ENCODE results near the gene DEPP1.

DNA sequence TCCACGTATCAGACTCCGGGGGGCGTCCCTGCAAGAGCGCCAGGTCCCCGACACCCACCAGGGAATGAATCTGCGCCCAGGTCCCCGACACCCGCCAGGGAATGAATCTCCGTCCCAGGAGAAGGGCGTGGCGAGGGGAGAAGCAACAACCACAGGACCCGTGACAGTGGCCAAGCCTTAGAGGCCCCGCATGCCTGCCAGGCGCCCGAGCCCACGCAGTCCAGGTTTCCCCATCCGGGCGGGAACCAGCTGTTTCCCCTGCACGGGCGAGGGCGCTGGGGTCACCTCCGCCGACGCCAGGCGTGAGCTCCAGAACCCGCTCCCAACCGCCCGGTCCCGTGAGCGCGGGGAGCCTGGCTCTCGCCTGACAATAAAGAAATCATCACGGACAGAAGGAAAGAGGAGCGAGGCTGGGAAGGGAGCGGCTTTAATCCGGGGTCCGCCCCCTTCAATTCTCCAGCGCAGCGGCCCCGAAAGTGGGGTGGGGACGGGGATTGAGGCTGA lies 29.0 kb upstream of the BMS1 start:
- PRO-cap, result no peak

GRCh38 chr10:42998492-42998691 lies 78.5 kb upstream of the RET start:
- PRO-cap, result no peak

DNA sequence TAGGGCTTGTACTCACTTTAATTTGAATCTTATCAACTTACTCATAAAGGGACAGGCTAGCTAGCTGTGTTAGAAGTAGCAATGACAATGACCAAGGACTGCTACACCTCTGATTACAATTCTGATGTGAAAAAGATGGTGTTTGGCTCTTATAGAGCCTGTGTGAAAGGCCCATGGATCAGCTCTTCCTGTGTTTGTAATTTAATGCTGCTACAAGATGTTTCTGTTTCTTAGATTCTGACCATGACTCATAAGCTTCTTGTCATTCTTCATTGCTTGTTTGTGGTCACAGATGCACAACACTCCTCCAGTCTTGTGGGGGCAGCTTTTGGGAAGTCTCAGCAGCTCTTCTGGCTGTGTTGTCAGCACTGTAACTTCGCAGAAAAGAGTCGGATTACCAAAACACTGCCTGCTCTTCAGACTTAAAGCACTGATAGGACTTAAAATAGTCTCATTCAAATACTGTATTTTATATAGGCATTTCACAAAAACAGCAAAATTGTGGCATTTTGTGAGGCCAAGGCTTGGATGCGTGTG lies 9.0 kb upstream of the CSGALNACT2 start:
- PRO-cap, result no peak

DNA sequence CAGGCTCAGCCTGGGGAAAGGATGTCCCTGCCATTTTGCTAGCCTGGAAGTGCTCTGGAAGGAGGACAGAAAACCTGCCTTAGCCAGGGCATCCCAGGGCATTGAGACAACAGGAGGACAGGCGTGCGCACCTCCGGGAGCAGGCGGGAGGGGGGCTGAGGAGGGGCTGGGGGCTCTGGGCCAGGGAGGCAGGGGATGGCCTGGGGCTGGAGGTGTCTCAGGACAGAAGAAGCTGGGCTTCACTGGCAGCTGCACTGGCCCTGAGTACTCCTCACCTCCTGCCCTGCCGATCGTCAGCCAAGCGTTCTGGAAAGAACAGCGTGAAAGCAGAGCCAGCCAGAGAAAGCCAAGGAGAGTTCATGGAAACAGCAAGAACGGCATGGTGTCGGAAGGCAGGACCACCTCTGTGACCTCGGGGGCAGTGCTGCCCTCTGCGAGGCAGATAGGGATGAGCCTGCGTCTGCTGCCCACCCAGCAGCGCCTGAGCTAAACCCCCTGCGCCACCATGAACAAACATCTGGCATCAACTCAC lies 48.2 kb upstream of the RASGEF1A start:
- PRO-cap, result no peak

GRCh38 chr10:43845948-43846942 lies 197.6 kb upstream of the ZNF32 start:
- PRO-cap, result no peak

DNA sequence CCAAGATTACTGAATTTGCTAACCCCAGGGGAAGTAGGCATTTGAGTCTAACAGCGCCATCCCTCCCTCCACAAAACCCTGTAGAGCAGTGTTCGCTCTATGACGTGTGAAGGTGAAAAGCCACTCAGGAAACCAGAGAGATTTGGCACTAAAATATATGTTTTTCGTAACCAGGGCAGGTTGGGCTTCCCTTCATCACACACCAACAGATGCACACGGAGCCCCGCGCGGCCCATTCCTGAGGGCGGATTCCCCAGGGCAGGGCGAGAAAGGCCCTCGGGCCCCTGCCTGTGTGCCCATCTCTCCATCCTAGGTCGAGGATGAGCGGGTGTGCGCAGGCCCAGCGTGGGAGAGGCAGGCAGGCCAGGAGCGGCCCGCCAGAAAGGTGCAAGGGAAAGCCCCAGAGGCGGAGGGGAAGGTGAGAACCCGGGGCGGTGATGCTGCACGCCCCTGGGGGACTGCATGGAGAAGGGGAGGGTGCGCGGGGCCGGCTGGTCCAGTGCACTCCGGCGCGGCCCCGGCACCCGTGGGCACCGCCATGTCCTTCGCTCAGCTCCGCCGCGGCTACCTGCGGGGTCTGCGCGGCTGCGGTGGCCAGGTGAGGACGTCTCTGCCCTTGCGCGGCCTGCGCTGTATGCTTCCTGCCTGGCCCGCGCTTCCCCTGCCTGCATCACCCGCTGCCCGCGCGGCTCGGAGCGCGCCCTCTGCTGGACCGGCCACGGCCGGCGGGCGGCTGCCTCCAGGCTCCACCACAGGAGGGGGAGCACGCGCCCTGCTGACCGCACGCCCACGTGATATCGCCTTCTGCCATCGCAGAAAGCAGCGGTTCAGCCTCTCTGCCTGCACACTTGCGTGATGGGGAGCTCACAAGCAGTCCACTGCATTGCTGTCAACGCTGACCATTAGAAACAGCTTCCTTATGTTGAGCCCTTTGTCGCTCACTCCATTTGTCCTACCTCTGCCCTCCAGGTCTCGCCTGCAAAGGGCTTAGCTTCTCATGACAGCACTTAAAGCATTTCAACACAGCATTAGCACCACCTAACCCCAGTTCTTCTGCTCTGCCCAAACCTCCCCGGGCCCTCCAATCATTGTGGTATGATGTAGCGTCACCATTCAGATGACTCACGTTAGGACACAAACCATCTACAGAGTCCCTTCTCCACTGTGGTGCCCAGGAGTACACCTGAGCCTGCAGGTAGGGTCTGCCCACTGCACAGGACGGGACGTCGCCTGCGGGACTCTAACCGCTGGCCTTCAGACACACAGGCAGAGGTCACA lies 74.0 kb downstream of the CXCL12 start:
- PRO-cap, result unidirectional peak, minus-strand start at position 572 of the sequence; unidirectional peak, minus-strand start at position 636 of the sequence

DNA sequence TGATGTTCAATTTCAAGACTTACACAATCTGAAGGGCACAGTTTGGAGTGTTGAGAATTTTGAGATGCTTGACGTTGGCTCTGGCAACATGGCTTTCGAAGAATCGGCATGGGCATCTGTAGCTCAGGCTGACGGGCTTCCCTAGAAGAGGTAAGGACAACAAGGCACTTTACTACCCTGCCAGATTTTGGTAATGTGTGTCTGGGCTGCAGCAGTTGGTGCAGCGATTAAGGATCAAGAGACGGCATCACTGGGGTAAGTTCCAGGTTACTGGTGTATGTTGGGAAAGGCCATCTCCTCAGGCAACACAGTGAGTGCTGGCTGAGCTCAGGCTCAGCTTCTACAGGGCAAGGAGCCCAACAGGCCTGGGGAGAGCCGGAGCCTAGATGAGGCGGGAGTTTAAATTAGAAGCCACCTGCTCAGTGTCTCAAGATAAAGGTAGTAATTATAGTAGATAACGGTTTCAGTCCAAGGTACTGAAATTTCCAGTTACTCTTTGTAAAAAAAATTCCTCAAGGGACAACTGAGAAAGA lies 4.1 kb downstream of the CXCL12 start:
- PRO-cap, result no peak

DNA sequence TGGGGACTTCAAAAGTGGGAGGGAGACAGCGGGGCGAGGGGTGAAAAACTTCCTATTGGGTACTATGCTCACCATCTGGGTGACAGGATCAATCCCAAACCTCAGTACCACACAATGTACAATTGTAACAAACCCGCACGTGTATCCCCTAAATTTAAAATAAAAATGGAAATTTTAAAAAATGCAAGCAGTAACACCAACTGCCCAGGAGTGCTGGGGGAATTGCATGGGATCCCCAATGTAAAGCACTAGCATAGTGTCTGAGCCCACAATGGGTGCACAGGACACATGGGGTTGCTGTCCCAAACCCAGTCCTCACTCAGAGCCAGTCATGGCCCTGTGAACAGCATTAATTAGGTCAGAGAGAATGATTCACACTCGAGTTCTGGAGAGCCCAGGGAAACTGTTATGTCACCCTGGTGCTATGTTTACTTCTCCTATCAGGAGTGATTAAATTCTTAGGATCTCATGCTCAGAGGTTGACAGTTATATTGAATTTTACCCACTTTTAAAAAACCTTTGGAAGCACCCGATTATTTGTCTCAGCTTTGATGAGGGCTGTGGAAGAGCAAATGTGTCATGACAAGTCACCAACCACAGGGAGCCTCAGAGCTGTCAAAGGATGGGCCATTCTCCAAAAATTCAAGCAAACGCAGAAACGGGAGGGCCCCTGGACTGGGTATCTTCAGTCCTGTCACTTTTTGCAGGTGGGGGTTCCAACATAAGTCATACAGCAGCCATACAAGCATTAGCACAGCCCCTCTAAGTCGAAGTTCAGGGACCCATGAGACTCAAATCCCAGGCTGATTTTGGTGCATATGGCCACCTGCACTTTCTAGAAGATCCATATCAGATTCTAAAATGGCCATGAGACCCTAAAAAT lies 1.3 kb upstream of the RASSF4 start:
- PRO-cap, result no peak

DNA sequence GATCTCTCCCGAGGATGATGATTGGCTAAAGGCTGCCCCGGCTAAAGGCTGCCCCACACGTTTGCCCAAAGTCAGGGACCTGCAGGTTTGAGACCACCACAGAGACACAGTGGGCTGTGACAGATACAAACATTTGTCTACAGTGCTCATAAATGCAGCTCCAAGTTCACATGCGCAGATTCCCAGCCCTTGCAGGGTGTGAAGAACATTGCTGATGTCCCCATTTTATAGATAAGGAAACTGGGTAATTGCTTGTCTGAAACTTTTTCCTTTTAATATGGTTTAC lies 2.7 kb downstream of the DEPP1 start:
- PRO-cap, result no peak

DNA sequence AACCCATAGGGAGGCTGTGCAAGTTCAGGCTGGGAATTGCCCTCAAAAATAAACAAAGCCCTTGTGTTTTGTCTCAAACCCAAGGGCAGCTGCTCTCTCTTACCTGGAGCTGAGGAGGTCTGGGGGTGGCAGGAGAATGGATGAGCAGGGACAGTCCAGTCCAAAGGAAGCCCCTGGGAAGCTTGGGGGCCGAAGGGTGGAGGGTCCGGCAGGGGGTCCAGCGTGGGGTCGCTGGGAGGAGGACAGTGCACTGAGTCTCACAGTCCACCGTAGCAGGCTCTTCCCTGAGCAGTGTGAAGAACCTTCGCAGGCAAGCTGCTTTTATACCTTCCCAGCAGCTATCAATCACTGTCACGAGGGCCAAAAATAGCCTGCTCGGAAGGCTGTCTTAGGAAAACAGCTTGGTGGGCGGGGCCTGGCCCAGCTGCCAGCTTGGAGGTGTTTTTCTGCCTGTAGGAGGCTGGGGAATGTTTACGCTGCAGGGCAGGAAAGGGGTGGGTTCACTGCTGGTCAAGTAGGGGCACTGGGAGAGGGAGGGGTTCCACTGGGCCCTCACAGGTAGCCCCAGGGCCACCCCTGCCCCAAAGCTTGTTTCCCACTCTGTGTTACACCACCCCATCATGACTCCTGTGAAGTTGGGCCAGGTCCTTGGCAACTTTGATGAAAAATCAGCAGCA lies at the start of gene DEPP1:
Gene DEPP1, minus strand, starts transcription at position 295 of the 677 bp plus-strand sequence.
- PRO-cap, result bidirectional peak, plus-strand start at position 470 of the sequence, minus-strand start at position 295 of the sequence

DNA sequence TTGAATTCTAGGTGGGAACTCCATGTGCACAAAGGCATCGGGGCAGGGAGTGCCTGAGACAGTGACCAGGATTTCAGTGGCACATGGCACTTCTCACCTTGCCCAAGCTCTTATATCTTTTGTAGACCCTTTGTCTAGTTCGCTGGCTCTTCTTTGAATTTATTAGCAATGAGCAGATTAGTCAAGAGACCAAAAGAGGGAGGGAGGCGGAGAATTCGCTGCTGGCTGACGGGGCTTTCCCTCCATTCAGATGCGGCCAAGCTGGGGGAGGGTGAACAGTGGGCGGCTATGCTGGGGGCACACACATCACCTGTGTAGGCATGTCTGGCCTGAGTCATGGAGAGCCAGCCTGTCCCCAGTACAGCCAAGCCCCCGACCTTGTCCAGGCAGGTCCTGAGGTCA lies 1.6 kb upstream of the DEPP1 start:
- PRO-cap, result no peak

- PRO-cap, result no peak
Observed at GRCh38 chr10:44982042-44982551, 3.5 kb upstream of the DEPP1 start.

- PRO-cap, result no peak
Observed at GRCh38 chr10:44997924-44998722, 2.6 kb upstream of the ZNF22 start.

- PRO-cap, result unidirectional peak, plus-strand start at chr10:45000504
Observed at GRCh38 chr10:45000011-45000626, 604 bp upstream of the ZNF22 start.

DNA sequence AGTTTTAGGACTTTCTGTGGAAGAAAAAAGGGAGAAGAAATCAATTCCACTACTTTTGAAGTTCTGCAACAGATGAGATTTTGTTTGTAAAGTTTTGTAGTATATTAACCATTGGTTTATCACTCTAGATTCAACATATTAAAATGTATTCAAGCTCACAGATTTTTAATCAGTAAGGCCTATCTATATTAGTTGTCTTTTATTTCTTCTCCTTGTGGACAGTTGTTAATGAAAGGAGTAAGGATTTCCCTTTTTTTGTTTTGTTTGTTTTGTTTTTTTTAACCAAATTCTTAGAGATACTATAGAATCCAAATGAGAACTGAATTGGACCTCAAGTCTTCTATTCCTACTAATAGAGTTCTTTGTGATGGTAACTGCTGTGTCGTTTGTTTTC lies 3.7 kb downstream of the ZNF22 start:
- PRO-cap, result no peak

DNA sequence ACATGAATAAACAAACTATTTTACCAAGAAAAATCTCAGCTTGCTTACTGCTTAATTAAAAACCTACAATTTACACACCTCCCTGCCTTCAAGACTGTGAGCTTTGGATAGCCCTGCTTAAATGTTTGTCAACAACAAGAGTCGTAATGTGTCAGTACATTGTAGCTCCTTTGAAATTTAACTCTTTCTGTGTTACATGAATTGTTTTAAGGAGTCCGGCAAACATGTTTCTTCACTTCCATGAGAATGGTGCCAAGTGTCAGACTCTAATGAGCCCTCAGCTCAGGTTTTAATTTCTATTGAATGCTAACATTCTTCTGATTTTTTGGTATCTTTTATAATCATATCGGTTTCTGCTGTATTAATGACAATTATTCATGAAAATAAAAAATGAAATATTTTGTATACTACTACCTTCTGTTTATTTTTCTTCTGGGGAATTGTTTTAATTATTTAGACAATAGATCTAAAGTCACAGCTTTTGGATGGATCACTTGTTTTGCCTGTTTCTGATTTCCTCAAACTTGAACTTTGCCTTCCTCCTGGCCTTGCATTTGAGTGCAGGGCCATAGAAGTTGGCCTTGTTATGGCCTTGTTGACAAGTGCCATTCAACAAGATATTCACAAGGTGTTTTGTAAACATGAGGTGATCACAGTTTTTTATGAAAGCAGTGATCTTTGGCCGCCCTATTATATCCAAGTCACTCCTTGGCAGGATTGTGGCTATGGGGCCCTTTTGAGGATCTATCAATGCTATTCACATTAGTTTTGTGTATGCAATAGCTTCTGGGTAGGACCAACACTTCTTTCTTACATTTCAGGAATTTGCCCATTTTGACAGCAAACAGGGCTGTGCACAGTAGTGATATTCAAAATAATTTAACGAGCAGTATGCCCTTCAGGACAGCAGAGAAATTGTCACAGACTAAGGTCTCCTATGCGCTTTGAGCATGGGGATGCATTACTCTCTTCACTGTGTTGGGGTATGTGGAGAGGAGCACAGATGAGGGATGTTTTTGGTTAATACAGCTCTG lies 4.5 kb downstream of the ZNF22 start:
- PRO-cap, result no peak

GRCh38 chr10:45372920-45373501 lies 1.0 kb upstream of the ALOX5 start:
- PRO-cap, result no peak

DNA sequence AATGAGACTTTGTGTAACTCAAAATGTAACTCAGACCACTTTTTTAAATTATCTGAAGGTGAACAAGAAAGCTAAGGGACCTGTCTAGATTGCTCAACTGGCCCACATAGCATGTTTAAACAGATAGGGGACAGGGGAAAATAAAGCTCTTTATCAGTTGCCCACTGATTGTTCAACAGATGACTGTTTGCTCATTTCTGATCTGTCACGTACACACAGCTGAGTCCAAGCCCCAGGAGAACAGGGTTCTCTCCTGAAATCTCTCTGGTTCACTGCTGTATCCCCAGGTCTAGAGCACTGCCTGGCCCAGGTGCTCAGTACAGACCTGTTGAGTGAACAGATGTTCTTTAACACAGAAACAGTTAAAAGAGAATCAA lies 1.6 kb upstream of the NCOA4 start:
- PRO-cap, result no peak

- PRO-cap, result no peak
Observed at GRCh38 chr10:46285948-46286571, 737 bp upstream of the ANTXRL start.

DNA sequence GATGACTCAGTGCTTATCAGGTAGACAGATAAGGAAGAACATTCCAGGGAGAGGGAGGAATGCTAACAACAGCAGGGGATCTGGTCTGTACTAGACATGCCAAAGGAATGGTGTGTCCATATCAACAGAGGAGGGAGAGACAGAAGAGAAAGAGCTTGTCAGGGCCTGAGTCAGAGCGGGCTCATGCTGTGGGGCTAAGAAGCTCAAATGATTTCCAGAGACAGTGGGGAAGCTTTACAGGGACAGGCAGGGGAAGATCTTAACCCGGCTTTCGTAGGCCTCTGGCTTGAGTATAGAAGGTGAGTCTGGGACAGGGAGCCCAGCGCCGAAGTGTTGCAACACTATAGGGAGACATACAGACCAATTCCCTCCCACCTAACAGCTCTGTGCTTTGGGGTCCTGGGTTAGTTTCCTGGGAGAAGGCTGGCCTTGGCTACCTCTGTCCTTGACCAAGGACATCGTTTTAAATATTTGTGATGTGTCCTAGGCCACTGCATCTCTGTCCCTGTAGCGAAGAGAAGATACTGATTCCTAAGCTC lies 21.4 kb downstream of the ANXA8L1 start:
- PRO-cap, result no peak